Epithelial cell of alveolus of lung (primary cell): ENCODE measurements around the genes AP2A1 and CLEC11A.

DNA sequence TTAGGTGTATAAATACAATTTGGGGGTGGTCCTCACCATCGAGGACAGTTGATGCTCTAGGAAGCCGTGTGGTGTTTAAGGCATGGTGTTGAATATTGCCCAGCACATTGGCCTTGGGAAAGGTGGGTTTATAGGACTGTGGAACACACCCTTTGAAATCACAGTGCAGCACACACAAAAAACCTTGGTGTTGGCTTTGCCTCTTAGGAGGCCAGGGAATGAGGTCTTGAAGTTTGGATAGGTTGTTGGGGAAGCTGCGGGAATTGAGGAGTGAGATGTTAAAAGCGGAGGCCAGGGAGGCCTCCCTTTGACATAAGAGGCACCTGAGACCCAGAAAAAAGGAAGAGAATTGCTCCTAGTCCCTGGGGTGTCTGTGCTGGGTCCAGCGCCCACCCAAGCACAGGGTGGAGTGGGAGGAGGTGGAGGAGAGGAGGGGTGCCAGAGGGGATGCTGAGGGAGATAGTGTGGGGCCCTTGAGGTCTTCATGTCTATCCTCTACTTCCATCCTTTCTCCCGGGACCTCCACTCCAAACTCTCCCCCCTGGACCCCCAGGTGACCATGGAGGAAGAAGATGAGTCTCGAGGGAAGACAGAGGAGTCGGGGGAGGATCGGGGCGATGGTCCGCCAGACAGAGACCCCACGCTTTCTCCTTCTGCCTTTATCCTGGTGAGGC lies 2.6 kb downstream of the SCAF1 start:
- RAMPAGE, long total RNA, result no peak
- RRBS, result no CpG with 5 or more reads among the region's 12 CpGs

DNA sequence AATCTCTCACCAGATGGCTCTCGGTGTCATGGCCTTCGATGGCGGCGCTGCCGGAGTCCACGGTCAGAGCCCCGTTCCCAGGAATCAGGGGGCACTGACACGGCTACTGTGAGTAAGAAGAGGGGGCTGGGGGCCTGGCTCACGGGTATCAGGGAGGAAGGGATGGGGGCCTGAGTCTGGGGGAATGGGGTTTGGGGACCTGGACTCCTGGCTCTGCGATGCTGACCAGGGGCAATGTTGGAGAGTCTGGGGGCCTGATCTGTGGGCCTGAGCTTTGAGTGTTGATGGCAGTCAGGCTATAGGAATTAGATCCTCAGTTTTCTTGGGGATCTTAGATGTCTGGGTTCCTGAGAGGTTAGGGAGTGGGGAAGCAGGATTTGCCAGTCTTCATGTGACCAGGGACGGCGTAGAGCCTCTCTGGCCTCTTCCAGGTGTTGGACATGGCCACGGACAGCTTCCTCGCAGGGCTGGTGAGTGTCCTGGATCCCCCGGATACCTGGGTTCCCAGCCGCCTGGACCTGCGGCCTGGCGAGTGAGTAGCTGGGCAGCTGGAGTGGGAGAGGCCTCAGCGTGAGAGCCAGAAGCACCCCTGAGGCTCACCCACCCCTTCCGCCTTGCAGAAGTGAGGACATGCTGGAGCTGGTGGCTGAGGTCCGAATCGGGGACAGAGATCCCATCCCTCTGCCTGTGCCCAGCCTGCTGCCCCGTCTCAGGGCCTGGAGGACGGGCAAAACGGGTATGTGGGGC lies 4.3 kb downstream of the SCAF1 start:
- RAMPAGE, long total RNA, result no peak
- RRBS, result no CpG with 5 or more reads among the region's 25 CpGs

DNA sequence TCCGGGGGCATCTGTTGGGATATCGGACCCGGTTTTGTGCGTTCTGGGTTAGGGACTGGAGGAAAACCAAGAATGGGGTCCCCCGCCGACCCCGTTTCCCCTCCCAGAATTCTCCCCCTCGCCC lies 642 bp downstream of the PRMT1 start:
- RAMPAGE, long total RNA, result no peak
- RRBS, result 20% methylated on average over 1 of the region's 8 CpGs

- RAMPAGE, long total RNA, result no peak
- RRBS, result no CpG with 5 or more reads among the region's 21 CpGs
Observed at GRCh38 chr19:49690391-49690847, 497 bp upstream of the CPT1C start.

DNA sequence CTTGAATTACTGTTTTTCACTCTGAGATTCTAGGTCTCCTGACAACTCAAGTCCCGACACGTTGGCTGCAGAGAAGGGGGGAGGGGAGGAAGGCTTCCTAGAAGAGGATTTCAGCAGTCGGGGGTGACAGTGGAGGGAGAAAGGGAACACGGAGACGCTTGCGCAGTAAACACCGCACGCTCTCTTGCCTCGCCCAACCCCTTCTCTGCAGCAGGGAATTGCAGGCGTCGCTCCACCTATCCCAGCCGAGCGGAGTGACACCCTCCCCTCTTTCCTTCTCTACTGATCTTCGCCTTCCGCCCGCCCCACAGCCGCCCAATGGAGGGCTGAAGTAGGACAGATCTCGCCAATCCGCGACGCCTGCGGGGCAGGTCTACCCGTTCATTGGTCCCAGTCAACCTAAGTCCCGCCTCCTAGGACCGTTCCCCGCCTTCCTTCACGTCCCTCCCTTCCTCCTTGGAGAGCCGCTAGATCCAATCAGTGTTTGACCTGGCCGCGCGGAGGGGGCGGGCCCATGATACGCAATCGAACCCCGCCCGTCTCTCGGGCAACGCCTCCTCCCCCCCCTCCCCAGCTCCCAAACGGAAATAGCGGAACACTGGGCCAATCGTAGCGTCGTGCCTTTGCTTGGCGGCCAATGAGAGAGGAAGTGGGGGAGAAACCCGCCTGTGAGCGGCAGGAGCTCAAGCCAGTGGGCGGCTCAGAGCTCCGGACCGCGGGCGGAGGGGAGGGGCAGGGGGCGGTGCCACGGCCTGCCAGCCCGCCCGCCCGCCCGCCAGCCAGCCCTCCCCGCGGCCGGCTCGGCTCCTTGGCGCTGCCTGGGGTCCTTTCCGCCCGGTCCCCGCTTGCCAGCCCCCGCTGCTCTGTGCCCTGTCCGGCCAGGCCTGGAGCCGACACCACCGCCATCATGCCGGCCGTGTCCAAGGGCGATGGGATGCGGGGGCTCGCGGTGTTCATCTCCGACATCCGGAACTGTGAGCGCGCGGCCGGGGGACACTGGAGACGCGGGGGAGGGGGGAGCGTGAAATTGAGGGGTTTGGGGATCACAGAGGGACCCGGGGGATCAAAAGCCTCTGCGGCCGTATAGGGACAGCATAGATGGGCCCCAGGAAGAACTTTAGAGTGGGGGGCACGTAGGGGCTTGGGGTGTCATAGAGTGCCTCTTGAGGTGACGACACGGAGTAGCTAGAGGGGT lies at the start of gene AP2A1:
AP2A1 (plus strand) TSS at position 775 of the 1,195 bp plus-strand sequence.
- RAMPAGE, long total RNA, result start-site peak on the plus strand centred at position 794 of the sequence, 46 bp wide, 182 and 658 reads in 2 replicates
- RRBS, result 2% methylated on average over 26 of the region's 90 CpGs

GRCh38 chr19:49812599-49812990 lies 497 bp downstream of the FUZ start:
- RAMPAGE, long total RNA, result no peak
- RRBS, result no CpG with 5 or more reads among the region's 9 CpGs

DNA sequence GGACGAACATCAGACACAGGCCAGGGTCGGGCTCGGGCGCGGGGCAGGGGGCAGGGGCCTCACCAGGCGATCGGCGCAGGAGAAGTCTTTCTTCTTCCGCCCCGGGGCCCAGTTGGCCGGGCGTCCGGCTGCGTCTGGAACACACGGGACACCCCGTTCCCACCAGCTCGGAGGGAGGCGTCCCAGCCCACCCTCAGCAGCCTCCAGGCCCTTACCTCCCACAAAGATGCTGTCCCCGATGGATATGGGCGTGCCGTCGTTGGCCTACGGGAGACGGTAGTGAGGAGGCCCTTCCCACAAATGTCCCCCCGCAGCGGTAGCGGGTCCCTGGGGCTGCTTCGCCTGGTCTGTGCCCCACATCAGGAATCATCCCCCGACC lies 4.9 kb downstream of the PNKP start:
- RAMPAGE, long total RNA, result no peak
- RRBS, result no CpG with 5 or more reads among the region's 29 CpGs

GRCh38 chr19:49887211-49887883 lies 9.3 kb downstream of the IL4I1 start:
- RAMPAGE, long total RNA, result no peak
- RRBS, result 86% methylated on average over 5 of the region's 22 CpGs

- RAMPAGE, long total RNA, result no peak
- RRBS, result no CpG with 5 or more reads among the region's 27 CpGs
Observed at GRCh38 chr19:49932144-49932997, 3.1 kb upstream of the NUP62 start.

- RAMPAGE, long total RNA, result no peak
- RRBS, result no CpG with 5 or more reads among the region's 12 CpGs
Observed at GRCh38 chr19:49958159-49958707, 2.7 kb downstream of the SIGLEC11 start.

GRCh38 chr19:50275763-50276276 lies 53.4 kb downstream of the KCNC3 start:
- RAMPAGE, long total RNA, result no peak
- RRBS, result 82% methylated on average over 7 of the region's 20 CpGs

GRCh38 chr19:50331879-50333025 lies 3.1 kb upstream of the KCNC3 start:
- RAMPAGE, long total RNA, result no peak
- RRBS, result no CpG with 5 or more reads among the region's 25 CpGs

DNA sequence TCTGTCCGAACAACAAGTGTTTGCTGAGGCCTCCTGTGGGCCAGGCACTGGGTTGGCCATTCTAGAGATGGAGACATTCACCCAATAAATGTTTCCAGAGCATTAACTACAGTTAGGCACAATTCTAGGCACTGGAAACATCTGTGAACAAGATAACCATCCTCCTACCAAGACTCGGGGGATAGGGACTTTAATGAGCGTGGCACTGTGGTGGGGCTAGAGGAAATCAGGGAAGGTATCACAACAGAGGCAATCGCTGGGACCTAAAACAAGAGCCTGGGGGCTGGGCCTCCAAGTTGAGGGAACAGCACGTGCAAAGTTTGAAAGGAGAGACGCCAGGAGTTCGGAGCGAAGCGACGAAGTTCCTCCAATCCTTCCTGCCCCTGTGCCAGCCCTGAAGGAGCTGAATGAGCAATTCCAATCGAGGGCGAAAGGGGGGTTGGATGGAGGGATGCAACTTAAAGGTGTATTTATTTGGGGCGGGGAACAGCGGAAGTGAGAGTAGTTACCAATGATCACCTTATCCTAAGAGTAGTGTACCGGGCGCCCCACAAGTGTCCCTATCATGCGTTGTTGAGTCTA lies 773 bp upstream of the POLD1 start:
- RAMPAGE, long total RNA, result no peak
- RRBS, result no CpG with 5 or more reads among the region's 17 CpGs

- RAMPAGE, long total RNA, result no peak
- RRBS, result 3% methylated on average over 4 of the region's 10 CpGs
Observed at GRCh38 chr19:50510405-50510644, 666 bp downstream of the JOSD2 start.

DNA sequence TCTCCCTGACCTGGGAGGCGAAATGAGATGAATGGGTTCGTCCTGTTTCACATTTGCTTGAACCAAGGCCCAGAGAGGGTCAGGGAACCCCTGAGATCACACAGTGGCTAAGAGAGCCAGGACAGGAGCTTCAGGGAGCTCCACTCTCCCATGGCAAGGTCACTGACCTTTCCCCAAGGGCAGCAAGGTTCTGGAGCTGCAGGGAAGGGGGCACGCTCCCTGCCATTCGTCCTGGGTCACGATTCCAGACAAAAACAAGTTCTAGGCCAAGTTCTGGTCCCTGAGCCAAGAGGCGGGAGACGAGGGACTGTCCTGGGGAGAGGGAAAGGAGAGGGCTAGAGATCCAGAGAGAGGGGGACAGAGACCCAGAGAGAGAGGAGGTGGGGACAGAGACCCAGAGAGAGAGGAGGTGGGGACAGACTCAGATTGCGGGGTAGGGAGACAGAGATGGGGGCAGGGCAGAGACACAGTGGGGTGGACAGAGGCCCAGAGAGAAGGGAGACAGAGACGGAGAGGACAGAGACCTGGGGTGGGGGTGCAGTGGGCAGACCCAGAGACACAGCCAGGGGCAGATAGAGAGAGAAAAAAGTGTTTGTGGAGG lies 508 bp downstream of the ASPDH start:
- RAMPAGE, long total RNA, result no peak
- RRBS, result no CpG with 5 or more reads among the region's 9 CpGs

- RAMPAGE, long total RNA, result no peak
- RRBS, result no CpG with 5 or more reads among the region's 5 CpGs
Observed at GRCh38 chr19:50547344-50547801, 20.9 kb downstream of the LRRC4B start.

DNA sequence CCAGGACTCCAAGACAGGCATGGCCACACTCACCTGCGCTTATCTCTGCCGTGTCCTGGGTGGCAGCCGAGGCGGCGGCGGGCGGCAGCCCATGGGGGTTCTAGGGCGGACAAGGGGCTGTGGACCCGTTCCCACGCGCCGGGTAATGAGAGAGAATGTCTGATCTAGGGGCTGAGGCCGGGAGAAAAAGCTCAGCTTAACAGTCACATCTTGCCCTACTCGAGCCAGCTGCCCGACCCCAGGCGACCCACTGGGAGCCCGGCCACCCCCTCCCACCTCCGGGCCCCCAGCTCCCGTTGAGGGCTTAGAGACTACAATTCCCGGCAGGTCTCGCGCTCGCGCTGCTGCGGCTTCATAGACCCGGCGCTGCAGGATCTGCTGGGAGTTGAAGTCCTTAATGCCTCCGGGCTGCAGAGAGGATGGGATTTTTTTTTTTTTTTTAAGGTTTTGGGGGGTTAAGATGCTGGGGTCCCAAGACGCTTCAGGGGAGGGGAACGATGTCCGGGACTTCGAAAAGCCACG lies 628 bp downstream of the SYT3 start:
- RAMPAGE, long total RNA, result no peak
- RRBS, result 4% methylated on average over 17 of the region's 33 CpGs

DNA sequence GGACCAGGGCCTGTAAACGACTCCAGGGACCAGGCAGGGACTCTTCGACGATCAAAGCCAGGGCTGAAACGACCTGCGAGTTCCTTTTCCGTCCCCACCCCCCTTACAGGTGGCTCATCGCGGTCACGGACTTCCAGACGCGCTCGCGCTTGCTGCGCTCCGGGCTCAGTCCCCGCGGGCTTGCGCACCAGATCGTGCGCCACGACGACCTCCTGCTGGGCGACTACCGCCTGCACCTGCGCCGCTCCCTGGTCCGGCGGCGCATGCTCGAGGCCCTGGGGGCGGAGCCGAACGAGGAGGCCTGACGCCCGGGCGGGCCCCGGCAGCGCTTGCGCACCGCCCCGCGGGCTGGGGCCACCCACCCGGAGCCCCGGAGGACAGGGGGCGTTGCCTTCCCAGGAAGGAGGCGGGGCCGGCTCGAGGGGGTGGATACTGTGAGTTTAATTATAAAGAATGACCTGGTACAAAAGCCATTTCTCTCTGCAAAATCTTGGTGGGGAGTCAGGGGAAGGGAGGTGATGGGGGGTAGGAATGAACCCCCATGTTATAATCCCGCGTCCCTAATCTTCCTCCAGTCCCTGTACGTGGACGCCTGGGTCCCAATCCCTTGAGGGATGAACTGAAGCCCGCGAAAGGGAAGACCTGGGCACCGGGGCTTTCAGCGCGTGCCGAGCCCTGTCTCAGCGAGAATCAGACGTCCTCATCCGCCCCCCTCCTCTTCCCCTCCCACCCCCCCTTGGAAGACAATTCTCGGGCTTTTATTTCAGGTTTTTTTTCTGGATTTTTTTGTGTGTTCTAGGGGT lies 9.8 kb downstream of the C19orf81 start:
- RAMPAGE, long total RNA, result no peak
- RRBS, result 2% methylated on average over 27 of the region's 62 CpGs

DNA sequence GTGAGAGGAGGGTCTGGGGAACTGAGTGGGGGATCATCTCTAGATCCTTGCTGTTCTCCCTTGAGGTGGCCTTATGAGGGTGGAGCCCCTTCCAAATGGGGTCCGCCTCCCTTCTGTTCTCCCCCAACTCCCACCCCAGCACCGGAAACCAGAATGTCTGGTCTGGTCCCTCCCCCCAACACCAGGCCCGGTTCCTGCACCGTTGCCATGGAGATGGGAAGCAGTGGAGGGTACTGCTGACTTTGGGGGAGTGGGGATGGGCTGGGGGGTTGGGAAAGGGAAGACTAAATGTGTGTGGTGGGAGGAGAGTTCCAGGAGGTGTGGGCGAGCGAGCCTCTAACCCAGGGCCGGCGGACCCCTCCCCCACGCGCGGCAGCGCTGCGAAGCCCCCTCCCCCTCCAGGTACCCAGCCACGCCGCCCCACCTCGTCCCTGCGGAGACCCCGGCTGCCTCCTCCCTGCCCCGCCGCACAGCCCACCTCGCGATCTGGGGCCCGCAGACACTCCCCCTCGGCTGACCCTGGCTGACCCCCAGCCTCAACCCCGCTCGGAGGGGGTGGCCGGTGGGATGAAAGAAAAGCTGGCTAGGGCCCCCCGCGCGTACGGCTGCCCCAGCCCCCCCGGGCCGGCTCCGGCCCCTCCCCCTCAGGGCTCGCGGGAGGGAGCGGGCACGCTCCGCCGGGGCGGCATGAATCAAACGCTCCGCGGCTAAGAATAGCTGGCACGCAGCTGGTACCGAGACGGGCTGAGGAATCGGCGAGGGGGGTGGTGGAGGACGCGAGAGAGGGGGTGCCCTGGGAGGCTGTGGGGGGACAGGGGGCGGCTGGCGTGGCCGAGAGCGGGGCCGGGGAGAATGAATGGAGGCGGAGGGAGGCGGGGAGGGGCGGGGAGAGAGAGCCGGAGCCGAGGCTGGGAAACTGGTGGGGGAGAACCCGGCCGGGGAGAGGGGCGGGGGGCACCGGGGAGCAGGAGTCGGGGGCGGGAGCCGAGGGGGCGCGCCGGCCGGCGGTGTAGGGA lies 1.4 kb downstream of the SHANK1 start:
- RAMPAGE, long total RNA, result no peak
- RRBS, result 2% methylated on average over 36 of the region's 73 CpGs

- RAMPAGE, long total RNA, result start-site peak on the plus strand at chr19:50723330-50723397, 587 and 227 reads in 2 replicates
- RRBS, result 3% methylated on average over 4 of the region's 22 CpGs
Observed at GRCh38 chr19:50722859-50723889, at the start of gene CLEC11A. CLEC11A (plus strand) TSS chr19:50723364.